Glomerular endothelial cell (primary cell): ENCODE measurements around the genes CCDC180 and TDRD7.

DNA sequence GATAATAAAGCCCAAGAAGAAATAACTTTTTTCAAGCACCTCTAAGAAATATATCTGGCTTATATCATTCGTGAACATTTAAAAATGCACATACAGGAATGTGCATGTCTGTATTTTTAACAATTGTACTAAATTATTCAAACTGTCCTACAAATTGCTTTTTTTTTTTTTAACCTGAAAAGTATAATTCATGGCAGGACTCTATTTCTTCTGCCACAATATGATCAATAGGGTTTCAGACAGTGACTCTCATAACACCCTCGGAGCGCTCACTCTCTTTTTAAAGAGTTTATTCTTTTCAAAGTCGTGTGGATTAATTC, 36.0 kb upstream of the NUTM2G start:
- RAMPAGE, long total RNA = no peak

- RAMPAGE, long total RNA = no peak
Observed at GRCh38 chr9:97307465-97308292, at the start of gene CCDC180. TSS of gene CCDC180 (plus strand) at chr9:97307659.

GRCh38 chr9:97411628-97413074, at the start of gene TDRD7:
TSS of gene TDRD7 (plus strand) at chr9:97412096.
- RAMPAGE, long total RNA = no peak

GRCh38 chr9:97546033-97546573, 44.6 kb downstream of the TMOD1 start:
- RAMPAGE, long total RNA = no peak

DNA sequence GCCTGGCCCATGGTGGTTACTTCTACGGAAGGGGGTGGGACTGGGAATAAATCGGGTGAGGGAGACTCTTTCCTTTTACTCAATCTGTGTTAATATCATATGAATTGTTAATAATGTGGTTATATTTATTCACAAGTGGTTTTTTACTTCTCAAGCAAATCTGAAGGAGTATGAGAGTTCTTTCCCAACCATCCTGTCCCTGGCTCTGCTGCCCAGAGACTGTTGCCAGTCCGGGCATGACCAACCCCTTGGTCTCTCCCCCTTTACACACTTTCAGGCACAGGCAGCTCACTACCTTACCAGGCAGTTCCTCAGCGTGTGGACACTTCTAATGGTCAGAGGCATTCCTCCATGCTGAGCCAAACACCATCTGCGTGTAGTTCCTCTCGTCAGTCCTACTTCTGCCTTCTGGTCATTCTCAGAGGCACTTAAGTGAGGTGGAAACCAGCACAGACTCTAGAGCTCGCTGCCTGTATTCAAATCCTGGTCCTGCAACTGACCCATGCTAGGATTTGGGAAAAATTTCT, 56.2 kb downstream of the TSTD2 start:
- RAMPAGE, long total RNA = no peak

DNA sequence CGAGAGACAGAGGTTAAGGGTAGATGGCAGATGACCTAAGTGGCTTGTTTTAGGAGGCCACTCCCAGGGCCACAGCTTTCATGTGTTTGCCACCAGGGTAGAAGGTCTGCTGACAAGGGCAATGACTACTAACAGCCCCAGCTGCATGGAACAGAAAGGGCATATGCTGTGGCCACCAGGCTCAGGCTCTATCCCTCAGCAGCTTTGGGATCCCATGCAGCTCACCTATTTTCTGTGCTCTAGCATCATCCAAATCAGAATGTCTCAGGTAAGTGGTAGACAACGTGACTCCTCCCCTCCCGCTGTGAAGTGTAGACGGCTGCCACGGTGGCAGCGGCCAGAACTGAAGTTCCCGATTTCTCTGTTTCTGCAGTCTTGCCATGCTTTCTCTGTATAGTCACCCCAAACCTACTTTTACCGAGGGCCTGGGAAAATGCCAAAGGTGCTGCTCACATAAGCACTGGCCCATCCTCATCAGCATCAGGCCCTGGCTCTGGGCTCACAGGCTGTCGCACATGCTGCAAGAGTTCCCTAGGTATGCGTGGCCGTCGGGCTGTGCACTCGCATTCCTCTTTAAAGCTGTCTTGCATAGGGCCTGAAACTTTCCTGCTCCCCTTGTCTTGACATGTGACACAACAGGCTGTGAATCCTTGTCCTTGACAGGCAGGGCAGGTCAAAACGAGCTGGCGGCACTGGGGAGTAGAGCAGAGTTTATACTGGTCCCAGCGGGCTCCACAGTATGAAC, 31.0 kb downstream of the TSTD2 start:
- RAMPAGE, long total RNA = no peak

- RAMPAGE, long total RNA = no peak
Observed at GRCh38 chr9:97678193-97678926, 18.8 kb downstream of the XPA start.

DNA sequence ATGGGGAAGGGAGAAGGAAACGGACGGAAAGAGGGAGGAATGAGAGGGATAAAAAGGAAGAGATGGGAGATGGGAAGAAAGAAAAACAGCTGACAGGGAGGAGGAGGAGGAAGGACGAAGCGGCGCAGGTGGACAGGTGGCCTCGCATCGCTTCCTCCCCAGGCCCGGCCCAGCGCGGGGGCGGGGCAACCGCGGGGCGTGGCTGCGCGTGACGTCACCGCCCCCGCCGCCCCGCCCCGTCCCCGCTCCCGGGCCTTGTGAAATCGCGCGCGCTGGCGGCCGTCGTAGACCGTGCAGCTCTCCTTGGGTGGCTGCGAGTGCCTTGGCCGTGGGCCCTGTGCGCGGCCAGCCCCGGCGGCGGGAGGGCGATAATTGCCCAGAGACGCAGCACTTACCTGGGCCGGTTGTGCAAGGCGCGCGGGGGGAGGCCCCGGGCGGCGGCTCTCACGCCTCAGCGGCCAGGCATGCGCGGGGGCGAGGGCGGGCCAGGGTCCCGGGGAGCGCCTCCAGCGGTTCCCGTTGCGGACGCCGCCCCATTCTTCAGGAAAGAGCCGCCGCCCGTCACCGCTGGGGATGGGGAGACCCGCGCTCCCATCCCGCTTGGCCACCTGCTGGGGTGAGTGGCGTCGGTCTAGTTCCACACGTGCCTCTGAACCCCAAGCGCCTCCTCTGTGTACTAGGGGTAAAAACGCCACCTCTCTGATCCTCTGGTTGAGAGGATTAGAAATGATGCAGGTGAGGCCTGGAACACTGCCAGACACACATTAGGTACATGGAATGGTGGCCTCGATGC, 49.5 kb upstream of the FOXE1 start:
- RAMPAGE, long total RNA = no peak

GRCh38 chr9:97910133-97910718, 12.1 kb downstream of the TRMO start:
- RAMPAGE, long total RNA = no peak

GRCh38 chr9:97920748-97921368, 1.4 kb downstream of the TRMO start:
- RAMPAGE, long total RNA = no peak

- RAMPAGE, long total RNA = no peak
Observed at GRCh38 chr9:97985171-97985638, 2.1 kb downstream of the ANP32B start.

GRCh38 chr9:98080840-98081930, 24.7 kb downstream of the NANS start:
- RAMPAGE, long total RNA = no peak

GRCh38 chr9:98082861-98083671, 26.5 kb downstream of the NANS start:
- RAMPAGE, long total RNA = no peak

DNA sequence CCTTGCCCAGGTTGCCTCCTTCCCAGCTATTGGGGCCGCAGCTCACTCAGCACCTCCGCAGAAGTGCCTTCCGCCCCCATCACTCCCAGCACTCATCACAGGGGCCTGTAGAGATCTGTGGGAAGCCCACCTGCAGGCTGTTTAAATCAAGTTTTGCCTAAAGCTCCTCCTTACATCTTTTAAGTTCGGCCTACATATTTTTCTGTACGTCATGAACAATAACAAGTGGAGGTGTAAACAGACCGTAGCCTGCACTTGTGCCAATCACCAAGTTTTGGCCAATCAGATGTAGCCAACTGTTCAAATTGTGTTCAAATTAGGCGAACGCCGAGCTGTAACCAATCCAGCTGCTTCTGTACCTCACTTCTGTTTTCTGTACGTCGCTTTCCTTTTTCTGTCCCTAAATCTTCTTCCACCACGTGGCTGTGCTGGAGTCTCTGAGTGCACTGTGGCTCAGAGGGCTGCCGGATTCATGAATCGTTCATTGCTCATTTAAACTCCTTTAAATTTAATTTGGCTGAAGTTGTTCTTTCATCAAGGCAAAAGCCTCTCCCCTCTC, 26.5 kb downstream of the TRIM14 start:
- RAMPAGE, long total RNA = no peak

GRCh38 chr9:98225127-98225766, 30.2 kb downstream of the TBC1D2 start:
- RAMPAGE, long total RNA = no peak

DNA sequence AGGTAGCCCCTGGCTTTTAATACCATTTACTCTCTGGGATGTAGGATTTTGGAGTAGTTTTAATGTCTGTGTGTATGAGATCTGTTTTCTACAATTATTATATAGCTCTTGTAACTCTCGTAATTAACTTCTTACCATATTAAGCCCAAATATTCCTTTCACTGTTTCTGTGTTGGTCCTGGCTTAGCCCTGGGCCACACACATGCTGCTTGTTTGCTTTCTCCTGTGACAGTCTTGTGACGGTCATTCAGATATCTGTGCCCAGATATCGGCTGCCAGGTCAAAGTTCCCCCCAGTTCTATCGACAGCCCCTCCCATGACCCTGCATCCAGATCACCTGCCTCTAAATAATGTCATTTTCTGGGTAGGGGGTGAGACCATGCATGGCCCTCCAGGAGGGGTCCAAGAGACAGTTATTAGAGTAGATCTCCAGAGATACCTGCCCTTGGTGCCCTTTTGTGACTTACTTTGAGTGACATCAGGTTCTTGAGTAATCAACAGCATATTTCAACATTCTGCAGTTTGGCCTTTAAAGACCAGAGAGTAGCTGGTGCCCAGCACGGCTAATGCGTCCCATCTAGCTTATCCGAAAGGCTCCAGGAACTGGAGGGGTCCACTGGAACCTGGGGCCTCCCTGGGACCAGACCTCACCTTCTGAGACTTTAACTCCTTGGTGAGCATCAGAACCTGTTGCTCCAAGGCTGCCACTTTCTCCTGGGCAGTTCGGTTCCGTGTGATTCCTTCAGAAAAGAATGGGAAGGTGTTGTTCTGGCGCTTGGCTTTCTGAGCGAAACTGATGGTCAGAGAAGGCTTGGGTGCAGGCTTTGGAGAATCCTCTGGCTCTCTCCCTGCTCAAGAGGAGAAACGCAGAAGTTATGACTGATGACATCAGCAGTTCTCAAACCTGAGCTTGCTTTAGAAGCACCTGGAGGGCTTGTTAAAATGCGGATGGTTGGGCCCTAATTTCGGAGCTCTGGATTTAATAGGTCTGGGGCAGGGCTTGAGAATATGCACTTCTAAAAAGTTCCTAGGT, 26.8 kb downstream of the TBC1D2 start:
- RAMPAGE, long total RNA = no peak

GRCh38 chr9:98232097-98232436, 23.4 kb downstream of the TBC1D2 start:
- RAMPAGE, long total RNA = no peak

DNA sequence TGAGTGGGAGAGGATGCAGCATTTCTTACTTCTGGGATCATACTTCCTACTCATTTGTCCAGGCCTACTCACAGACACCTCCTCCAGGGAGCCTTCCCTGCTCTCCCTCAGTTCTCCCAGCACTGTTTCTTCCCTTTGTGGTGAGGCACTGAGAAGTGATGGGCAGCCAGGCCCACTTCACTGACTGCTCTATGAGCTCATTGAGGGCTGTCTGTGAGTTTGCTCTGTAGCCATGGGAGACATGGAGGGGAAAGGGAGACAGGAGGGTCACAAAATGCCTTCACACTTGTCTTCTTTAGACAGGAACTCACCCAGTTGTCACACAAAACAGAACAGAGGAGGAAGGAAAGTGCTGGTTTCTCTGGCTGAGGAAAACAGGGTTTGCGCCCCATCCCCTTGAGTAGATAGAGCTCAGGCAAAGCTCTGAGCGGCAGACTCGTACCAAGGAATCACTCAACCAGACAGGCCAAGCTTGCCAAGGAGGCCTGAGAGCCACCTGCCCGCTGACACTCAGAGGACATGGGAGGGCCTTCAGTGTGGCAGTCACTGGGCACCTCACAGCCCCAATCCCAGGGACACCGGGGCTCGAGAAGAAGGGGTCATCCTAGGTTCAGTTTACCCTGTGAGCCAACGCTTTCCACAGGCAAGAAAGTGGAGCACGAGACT, 152.8 kb downstream of the GABBR2 start:
- RAMPAGE, long total RNA = no peak

GRCh38 chr9:98791686-98792034, 4.7 kb downstream of the ANKS6 start:
- RAMPAGE, long total RNA = no peak

DNA sequence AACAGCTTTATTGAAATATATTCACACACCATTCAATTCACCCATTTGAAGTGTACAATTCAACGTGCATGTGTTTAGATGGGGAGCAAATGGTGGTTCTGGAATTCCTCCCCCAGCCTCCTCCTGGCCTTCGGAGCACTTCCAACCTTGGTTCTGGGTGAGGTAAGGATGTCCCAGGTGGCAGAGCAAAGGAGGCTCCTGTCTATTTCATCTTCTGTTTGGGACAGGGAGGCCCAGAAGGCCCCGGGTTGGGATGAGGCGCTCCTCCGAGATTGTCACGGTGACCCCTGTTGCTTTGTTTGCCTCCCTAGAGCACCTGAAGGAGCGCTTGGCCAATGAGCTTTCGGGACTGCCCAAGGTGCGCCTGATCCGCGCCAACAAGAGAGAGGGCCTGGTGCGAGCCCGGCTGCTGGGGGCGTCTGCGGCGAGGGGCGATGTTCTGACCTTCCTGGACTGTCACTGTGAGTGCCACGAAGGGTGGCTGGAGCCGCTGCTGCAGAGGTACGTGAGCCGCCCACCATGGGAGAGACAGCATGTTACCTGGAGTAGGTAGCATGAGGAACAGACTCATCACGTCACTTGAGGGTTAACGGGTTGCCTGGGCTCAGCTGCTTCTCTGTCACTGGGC, 19.1 kb downstream of the GALNT12 start:
- RAMPAGE, long total RNA = no peak